Smooth muscle cell (in vitro differentiated cells): ENCODE data around the genes SMYD2, KCNK2, ESRRG, C1orf115 and MTARC2.

GRCh38 chr1:214280067-214281318, at the start of gene SMYD2:
SMYD2 (plus strand) TSS chr1:214281159.
- RAMPAGE, long total RNA, result no peak

GRCh38 chr1:214310722-214311186, 29.8 kb downstream of the SMYD2 start:
- RAMPAGE, long total RNA, result no peak

DNA sequence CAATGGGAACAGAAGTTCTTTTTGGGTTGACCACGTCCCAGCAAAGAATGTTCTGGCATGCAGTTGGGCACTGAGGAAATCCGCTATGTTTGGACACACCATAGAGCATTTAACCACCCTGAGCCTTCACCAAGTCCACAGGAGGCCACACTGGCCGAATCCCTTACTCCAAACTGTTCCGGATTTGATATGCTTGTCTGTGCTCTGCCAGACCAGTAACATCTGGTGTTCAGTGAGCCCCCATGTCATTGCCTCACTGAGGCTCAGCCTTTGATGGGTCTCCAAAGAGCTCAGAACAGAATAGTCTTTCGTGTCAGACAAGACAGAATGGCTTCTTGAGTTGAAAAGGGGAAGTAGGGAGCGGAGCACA, 81.4 kb downstream of the SMYD2 start:
- RAMPAGE, long total RNA, result no peak

DNA sequence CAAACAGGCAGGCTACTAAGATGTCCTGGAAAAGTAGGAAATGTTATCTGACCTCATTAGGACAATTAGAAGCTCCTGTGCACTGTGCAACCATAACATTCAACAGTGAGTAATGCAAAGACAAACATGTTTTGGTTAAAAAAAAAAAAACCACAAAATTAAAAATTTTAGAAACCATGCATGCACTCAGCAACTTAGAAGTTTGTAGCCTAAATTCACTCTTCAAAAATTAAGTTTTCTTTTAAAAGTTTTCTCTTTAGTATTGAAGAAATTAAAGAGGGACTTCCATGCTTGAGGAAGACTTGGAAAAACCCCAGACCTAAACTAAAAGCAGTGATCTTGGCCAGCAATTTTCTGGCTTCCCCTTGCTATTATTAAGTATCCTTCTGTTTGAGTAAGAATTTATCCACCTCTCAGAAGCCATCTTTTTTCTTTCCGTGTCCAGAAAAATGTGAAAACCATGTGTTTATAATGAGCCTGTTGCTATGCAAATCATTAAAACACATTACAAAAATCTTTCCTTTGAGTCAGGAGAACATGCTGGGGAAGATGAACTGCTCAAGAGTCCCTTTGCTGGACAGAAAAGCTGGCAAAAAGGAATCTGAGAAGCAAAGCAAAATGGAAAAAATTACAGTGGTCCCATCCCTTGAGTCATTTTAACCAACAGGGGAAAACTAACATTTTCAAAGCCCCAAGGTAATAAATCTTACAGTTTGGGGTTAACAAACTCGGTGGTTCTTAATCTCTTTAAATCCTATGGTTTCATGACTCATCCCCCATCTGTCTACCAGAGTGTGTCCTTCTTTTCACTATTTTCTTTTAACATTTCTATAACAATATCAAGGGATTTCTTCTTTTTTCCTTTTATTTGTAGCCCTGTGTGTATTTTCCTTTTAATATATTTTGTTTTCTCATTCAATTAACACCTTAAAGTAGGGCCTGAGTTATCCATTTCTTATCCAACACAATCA, 105.7 kb downstream of the PTPN14 start:
- RAMPAGE, long total RNA, result no peak

DNA sequence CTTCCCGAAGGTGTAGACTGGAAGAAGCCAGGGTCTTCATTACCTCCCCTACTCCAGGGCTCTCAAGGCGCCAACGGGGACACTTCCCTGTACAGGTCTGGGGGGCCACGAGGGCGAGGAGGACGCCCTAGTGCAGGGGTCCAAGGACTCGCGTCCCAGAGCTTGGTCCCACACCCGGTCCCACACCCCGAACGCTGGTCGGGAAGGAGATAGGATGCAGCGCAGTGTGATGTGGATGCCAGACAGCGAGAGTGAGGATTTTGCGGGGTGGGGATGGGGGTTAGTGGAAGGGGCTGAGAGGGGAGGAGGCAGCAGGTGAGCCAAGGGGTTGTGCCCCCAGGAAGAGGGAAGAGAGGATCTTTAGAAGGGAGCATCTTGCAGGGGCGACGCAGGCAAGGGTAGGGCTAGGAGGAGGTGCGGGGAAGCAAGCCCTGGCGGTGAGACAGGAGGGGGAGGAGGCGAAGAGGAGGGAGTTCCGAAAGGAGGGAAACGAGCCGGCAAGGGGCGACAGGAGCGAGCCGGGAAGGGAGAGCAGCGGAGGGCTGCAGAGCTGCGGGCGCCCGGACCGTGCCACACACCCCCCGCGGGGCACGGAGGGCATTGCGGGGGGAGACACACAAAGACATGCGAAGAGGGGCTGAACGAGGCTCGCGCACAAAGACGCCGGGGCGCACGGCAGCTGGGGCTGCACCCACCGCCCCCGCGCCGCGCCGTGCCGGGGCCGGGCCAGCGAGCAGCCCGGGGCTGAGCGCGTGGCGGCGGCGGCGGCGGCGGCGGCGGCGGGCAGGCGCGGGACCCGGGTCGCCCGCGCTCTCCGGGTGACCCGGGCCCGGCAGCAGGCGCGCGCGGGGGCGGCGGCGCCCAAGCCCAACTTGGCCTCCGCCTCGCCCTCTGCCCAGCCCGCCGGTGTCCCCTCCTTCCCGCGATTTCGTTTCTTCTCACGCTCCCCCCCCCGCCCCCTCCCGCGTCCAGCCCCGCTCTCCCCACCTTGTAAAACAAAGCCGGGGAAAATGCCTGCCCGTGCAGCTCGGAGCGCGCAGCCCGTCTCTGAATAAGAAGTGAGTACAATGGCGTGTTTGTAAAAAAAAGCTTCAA, at the start of gene KCNK2:
Gene KCNK2, plus strand, starts transcription at position 488 of the 1,095 bp plus-strand sequence.
- RAMPAGE, long total RNA, result no peak

- RAMPAGE, long total RNA, result no peak
These were observed at the start of gene ESRRG for GRCh38 chr1:216723036-216723743. ESRRG (minus strand) TSS chr1:216723429.

DNA sequence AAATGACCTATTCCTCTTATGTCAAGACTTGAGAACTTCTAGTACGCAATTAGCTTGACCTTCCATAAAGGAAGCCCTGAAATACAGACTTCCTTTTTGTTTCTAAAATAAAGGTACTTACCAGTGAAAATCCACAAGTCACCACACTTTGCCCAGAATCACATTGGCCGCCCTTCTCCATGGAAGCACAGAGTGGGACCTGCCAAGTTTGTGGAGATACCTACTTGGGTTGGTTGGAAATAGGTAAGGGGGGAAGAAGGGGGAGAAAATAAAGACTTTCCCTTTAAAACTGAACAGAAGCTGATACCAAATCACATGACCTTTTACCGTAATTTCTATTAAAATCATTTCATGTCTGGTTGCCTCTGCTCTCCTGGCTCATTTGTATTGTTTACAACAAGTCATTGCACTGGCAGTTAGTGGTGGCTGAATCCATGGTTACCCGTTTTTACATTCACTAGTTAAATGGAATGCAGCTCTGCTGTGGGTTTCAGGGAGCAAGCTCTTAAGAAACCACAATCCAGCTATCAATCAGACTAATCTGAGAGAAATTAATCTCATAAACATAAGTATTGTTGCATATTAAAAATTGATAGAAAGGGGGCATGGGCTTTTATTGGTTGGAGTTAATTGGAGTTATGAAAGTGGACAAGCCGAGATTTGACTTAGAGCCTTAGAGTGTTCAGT, 353.6 kb upstream of the ESRRG start:
- RAMPAGE, long total RNA, result no peak

GRCh38 chr1:217088369-217089395, 365.5 kb upstream of the ESRRG start:
- RAMPAGE, long total RNA, result no peak

DNA sequence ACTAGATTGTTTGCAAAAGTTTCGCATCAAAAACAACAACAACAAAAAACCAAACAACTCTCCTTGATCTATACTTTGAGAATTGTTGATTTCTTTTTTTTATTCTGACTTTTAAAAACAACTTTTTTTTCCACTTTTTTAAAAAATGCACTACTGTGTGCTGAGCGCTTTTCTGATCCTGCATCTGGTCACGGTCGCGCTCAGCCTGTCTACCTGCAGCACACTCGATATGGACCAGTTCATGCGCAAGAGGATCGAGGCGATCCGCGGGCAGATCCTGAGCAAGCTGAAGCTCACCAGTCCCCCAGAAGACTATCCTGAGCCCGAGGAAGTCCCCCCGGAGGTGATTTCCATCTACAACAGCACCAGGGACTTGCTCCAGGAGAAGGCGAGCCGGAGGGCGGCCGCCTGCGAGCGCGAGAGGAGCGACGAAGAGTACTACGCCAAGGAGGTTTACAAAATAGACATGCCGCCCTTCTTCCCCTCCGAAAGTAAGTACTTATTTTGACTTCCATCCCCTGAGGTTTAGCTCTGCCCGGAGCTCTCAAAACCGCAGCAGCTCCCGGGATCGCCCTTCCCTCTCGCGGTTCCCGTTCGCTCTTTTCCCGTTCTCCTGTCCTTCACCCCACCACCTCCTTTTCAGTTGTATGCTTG, 1.5 kb downstream of the TGFB2 start:
- RAMPAGE, long total RNA, result no peak

DNA sequence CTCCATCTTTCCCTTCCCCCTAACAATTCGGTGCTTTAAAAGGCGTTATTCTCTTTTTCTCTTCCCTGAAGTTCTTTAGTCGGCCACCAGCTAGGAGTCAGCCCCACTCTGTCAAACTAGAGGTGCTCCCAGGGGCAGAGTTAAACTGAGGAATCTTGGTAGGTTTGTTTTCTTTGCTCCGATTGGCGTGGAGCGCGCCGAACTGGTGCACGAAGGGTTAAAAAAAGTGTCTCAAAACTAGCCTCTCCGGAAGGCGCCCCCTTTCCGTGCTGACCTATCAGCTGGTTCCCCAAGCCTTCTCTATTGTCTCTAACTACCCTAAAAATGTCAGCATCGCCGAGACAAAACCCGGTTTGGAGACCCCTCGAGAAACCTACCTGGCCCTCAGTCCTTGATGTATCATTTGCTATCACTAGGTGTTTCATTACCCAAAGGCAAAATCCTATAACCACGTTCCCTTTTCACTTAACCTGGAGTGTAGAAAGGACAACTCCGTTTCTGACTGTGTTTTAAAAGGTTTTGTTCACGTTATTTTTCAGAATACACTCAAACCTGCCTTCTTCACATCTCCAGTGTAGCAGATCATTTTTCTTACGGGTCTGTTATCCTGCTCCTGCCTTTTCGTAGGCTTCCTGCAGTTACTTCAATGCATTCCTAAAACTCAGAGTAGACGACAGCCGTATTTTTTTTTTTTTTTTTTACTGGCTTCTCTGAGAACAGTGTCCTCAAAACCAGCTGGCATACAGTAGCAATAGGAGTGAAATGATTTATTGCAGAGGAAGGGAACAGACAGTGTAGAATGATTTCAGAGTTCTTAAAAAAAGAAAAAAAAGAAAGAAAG, 2.3 kb downstream of the TGFB2 start:
- RAMPAGE, long total RNA, result no peak

DNA sequence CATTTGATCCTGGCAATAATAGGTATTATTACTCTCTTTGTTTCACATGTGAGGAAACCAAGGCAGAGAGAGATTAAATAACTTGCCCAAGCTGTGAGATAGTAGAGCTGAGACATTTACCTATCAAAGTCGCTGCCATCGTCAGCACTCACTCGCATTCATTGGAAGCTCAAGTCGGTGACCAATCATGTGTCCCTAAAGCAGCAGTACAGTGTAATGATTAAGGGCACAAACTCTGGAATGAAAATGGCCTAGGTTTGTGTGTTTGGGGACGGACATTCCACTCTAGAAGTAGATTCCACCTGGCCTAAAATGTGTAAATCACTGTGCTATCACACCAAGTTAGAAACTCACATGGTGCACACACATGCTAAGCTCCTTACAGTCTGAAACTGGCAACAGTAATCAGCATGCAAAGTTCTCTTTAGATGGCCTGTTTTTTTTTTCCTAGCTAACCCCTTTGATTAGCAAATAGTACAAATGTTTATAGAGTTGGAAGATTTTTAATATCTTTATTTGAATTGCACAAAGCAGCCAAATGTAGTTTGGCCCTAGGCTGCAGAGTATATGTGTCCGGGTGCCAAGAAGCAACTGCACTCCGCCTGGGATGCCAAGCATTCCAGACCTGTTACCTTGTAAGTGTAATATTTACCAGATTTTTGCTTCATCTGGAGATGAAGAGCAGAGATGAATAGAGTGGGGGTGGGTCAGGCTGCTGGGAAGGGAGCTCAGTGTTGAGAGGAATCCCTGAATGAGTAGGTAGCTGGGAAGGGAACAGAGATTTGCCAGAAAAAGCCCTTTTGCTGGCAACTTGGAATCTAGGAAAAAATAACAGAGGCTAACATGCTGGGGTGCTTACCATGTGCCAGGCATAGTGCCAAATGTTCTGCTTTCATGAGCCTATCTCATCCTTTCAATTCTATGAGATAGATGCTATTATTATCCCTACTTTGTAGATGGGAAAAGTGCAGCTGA, 35.2 kb downstream of the TGFB2 start:
- RAMPAGE, long total RNA, result no peak

DNA sequence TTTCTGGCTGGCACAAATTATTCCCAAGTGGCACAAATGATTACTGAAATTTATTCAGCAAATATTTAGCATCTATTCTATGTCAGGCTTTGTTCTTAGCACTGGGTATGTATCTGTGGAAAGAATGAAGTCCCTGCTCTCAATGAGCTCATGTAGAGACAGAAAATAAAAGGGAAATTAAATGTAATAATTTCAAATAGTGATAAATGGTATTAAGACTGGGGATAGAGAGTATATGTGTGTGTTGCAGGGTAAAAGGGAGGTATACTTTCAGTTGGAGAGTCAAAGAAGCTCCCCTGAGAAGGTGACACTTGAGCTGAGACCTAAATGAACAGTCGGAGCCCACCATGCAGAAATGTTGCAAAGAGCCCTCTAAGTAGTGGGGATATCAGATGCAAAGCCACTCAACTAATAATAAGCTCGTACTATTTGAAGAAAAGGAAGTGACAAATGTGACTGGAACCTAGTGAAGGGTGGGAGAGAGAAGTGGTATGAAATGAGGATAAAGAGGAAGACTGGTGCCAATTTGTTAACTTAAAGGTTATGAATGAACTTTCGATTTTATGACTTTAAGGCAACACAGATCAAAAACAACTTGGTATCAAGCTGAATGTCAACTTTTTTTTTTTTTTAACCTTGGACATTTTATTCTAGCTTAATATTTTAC, 14.5 kb downstream of the LYPLAL1 start:
- RAMPAGE, long total RNA, result no peak

DNA sequence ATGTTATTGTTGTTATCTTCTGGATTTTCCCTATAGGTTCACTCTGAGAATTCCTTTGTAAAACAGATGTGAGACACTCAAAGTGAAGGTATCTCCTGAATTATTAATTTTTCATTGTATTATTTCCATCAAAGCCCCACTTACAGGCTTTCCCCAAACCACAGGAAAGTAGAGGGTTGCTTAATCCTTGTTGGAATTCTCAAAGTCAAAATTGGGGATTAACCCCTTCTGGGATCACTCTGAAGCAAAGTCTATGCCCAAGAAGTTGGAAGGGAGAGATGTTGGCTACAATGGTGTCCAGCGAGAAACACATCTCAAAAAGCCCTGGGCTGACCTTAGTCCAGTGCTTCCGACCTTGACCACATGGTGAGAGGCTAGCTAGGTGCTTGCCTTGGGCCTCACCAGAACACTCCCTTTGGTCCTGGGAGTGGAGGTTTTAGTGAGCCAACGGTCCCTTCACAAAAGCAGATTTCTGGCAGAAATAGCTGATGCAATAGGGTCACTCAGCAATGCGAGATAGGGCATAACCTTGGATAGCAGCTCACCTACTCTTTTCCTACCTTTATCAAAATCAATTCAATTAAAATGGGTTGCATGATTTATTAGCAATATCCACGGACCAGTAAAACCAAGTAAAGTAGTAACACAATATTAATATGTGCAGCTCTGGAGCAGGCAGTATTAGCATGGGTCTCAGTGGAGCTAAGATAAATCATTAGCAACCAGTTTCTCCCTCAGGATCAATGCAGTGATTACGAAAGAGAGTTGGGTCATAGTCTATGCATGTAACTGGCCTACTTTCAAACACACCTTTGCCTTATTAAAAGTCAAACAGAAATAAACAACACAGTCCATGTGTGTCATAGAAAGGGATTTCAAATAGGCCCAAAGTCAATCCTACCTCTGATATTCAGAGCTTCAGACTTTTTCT, 2.0 kb downstream of the SLC30A10 start:
- RAMPAGE, long total RNA, result no peak

DNA sequence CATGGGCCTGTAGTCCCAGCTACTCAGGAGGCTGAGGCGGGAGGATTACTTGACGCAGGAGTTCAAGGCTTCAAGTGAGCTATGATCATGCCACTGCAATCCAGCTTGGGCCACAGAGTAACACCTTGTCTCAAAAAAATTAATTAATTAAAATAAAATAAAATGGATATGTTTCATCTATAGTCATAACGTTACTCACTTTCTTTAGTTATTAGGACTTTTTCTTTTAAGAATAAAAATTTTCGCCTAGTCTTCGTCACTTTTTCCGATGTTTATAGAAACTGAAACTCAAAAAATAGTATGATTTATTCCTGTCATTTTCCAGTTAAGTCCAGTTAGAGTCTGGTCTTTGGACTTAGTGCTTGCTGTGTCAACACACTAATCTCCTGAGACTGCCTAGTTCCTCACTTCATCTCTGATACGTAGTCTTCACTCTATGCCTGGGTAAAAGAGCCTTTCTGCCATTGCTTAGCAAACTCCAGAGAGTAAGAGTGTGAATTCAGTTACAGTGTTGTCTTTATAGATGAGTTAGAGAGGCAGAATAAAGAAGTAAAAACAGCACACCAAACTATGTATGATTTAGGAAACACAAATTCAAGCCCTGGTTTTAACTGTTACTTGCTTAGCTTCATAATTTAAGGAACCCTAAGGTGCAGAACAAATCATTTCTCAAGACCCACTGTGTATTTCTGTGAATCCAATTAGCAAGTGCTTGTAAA, 28.2 kb downstream of the IARS2 start:
- RAMPAGE, long total RNA, result no peak

DNA sequence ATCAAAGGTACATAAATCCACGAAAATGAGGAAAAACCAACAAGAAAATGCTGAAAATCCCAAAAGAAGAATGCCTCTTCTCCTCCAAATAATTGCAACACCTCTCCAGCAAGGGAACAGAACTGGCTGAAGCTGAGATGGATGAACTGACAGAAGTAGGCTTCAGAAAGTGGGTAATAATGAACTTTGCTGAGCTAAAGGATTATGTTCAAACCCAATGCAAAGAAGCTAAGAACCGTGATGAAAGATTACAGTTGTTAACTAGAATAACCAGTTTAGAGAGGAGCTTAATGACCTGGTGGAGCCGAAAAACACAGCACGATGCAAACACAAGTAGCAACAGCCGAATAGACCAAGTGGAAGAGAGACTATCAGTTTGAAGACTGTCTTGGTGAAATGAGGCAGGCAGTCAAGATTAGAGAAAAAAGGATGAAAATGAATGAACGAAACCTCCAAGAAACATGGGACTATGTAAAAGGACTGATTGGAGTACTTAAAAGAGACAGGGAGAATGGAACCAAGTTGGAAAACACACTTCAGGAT, 47.1 kb upstream of the C1orf115 start:
- RAMPAGE, long total RNA, result no peak

DNA sequence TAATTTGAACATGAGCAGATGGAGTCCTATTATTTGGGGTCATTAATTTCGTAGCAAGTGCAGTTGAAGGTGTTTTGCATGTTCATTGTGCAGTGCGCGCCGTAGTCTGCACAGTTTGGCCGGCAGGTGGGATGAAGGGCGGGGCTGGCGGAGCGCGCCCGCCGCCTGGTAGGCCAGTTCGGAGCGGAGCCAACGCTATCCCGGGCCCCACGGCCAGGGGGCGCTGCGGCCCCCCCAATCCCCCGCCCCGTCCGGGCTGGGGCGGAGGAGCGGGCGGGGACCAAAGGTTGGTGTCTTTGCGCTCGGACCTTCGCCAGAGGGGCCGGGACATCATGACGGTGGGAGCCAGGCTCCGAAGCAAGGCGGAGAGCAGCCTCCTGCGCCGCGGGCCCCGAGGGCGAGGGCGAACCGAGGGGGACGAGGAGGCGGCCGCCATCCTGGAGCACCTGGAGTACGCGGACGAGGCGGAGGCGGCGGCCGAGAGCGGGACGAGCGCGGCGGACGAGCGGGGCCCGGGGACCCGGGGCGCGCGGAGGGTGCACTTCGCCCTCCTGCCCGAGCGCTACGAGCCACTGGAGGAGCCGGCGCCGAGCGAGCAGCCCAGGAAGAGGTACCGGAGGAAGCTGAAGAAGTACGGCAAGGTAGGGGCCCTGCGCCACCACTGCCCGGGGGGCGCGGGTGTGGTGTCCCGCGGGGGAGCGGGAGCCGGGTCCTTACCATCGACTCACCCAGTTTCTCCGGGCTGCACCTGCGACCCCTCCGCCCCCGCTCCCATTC, at the start of gene C1orf115:
Gene C1orf115, plus strand, starts transcription at position 293 of the 777 bp plus-strand sequence.
- RAMPAGE, long total RNA, result no peak

GRCh38 chr1:220747779-220748398, at the start of gene MTARC2:
MTARC2 (plus strand) TSS chr1:220748322.
- RAMPAGE, long total RNA, result no peak

DNA sequence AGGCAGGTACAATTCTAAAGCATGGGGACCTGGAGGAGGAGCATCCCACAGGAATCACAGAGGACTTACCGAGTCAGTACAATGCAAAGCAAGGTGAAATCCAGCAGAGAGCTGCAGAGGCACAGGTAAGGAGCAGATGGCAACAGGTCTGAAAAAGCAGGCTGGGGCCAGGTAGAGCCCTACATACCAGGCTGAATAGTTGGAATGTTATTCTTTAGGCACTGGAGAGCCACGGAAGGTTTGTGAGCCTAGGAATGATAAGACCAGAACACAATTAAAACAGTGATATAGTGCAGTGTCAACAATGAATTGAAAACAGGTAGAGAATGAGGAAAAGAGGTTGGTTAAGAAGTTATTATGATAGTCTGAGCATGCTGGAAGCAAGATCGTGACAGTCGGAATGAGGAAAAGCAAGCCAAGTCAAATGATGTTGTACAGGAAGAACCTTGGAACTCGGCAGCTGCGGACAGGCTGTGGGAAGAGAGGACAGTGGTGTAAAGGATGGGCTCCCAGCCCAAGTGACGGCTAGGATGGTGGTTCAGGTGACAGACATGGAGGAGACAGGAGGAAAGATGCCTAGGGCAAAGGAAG, 25.5 kb downstream of the MTARC1 start:
- RAMPAGE, long total RNA, result no peak

DNA sequence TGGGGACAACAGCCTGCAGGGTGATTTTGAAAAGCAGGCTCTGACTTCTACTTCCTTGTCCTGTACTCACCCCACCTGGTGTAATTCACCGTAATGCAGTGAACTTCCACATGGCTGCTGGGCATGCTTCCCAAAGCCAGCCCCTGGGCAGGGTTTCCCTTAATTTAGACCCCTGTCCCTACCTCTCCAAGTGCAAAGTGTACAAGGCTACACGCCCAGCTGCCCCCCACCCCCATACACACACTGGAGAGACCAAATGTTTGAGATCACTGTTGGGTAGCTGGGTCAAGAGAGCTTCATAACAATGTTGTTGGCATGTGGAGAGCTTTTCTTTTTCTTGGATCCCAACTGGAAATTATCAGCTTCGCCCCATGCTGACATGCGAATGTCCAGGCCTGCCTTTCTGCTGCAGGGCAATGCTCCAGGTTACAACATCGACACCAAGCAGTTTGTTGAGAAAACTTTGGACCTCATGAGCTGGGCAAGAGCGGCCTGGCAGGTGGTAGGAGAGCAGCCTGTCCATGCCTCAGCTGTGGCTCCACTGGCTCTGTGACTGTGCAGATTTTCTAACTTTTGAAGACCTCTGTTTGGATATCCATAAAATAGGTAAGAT, 41.3 kb downstream of the MTARC1 start:
- RAMPAGE, long total RNA, result no peak

DNA sequence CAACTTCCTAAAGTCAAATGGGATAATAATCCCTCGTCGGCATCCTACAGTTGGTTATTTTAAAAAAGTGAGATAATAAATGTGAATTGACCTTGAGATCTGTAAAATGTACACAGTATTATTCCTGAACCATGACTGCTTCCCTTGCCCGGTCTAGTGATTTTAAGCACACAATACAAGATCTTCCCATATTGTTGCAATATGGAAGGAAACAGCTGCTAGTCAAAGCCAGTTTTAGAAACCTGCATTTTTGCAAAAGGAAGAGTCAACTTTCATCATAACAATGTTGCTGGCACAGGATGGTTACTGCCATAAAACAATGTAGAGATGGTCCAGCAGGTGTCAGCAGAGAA, 5.2 kb upstream of the HLX start:
- RAMPAGE, long total RNA, result no peak